Measurements from ENCODE around the gene EIF4G2.

GRCh38 chr11:10802698-10803687 lies 5.7 kb downstream of the EIF4G2 start:
- PRO-cap, 3 experiments: no peak in any of the 3 experiments

DNA sequence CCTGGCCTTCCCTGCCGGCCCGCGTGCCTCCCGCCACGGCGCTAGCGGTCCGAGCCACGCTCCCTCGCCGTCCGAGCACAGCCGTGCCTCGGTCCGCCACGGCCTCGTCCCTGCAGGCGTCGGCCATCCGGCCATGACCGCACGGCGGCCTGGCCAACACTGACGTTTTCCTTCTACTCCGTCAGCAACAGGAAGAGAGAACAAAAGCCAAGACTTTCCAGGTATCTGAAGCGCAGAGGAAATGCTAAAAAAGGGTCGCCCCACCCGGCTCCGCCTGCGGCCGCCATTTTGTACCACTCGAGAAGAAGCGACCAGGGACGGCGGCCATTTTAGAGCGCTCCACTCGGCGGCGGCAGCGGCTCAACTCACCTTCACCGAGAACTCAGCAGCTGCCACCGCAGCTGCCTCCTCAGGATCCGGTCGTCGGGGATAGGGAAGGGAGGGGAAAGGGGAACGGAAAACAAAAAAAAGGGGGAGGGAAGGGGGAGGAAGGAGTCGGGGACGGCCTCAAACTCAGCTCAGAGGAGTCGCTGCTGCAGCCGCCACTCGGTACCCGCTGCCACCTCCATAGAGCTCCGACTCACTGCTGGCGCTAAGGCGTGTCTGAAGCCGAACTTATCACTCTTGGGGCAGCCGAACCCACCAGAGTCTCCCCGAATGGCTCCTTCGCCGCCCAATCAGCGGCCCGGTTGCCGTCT lies at the start of gene EIF4G2:
TSS of gene EIF4G2 (minus strand) at position 591 of the 698 bp plus-strand sequence.
- PRO-cap, 3 experiments: peak in 3 of 3 experiments; most common plus-strand start position 327 of the sequence (in 2); most common minus-strand start position 588 of the sequence (in 2)

DNA sequence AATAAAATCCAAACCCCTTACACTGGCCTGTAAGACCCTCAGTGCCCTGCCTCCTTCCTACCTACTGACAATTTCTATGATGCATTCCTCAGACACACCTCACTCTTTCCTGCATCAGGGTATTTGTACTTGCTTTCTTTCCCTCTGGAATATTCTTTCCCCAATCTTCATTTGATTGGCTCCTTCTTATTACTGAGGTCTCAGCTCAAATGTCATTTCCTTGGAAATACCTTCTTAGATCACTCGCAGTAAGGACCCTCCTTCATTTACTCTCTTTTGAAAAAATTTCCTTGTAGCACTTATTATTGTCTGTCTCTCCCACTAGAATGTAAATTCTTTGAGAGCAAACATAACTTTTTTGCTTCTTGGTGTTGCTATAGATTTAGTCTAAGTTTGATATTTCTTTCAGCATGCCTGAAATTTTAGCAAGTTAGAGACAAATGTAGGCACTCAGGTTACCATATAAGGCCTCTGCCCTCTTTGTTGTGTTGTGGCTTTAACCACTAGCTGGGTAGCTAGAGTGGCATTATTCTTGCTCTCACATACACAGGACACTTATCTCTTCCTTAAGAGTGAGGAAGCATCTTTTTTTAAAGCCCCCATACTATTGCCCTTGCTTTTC lies 11.4 kb downstream of the ZBED5 start:
- PRO-cap, 3 experiments: no peak in any of the 3 experiments

DNA sequence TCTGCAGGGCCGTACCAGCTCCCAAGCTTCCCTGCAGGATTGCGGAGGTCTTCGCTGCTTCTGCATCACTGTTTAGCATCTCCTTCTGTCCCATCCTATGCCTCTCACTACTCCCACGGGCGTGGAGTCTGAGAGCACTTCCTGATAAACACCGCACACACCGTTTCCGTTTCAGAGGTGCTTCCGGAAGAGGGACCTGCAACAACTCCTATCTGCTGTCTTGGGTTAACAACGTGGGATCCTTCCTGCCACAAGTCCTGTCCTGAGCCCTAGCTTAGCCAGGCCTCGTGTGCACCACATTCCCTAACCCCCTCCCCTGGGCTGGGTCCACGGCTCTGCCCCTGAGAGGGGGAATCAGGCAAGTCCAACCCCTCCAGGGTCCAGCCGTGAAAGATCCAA lies 196.6 kb downstream of the CSNK2A3 start:
- PRO-cap, 3 experiments: no peak in any of the 3 experiments

- PRO-cap, 3 experiments: no peak in any of the 3 experiments
Observed at GRCh38 chr11:11261437-11262143, 91.5 kb downstream of the CSNK2A3 start.

- PRO-cap, 3 experiments: no peak in any of the 3 experiments
Observed at GRCh38 chr11:11313806-11314270, 39.2 kb downstream of the CSNK2A3 start.

GRCh38 chr11:11521080-11522062 lies 100.4 kb downstream of the GALNT18 start:
- PRO-cap, 3 experiments: no peak in any of the 3 experiments

DNA sequence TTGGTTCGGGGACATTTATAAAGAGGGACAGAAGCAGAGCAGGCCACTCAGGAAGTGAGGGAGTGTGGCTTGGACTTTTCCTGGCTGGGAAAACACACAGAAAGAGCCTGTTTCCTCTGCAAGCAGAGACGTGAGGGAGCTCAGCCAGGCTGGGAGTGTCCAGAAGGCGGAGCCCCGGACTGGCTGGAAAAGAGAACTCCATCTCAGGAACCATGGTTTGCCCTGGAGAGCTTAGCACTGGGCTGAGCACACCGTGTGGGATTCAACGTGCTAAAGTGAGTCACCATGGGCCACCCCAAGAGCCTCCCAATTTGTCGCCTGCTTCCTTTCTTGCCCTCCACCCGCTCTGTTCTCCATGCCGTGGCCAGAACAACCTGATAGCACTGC lies 51.9 kb downstream of the GALNT18 start:
- PRO-cap, 3 experiments: no peak in any of the 3 experiments

DNA sequence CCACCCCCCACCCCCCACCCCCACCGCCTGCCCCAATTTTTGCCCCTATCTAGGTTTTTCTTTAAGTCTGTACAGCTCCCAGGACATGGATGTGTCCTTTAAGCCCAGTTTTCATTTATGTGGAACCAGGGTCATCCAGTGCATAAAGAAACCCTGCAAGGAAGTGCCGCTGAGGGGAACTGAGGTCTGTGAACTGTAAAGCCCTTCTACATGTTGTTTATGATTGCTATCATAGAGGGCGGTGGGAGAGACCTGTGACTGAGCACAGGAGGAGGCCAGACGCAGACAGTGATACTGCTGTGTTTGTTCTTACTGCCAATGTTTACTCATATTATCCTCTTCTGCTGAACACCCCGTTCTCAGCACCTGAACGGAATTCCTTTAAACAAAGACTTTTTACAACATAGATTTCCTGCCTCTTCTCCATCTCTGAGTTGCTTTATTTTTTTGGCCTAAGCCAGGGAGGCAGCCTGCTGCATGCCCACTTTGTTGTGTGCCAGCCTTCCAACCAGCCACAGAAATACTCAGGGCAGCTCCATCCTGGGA lies 949 bp upstream of the GALNT18 start:
- PRO-cap, 3 experiments: no peak in any of the 3 experiments

DNA sequence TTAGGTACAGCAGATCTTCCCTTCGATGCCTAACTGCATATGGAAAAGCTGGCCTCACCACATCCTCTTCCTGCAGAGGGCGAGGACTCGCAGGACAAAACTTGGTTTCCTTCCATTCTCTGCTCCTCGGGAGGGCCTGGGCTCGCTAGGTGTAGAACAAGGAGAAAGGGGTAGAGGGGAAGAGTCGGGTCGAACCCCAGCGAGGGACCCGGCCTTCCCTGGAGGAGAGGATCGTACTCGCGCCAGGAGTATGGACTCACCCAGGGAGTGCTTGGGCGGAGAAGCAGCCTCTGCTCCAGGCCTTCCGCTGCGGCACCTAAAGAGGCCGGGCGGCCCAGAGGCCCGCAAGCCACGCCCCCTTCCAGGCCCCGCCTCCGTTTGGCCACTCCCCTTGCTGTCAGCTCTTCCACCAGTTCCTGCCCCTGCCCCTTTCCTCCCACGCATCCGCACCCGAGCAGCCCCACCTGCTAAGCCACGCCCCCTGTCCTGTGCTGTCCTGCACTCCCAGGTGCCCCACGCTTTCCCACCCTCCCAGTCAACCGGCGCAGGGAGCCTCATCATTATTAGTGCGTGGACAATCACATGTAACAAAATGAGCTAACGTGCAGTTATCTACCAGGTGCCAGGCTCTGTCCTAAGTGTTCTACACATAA lies 30.4 kb upstream of the USP47 start:
- PRO-cap, 3 experiments: no peak in any of the 3 experiments

- PRO-cap, 3 experiments: no peak in any of the 3 experiments
Observed at GRCh38 chr11:11910964-11911788, 69.4 kb downstream of the USP47 start.

DNA sequence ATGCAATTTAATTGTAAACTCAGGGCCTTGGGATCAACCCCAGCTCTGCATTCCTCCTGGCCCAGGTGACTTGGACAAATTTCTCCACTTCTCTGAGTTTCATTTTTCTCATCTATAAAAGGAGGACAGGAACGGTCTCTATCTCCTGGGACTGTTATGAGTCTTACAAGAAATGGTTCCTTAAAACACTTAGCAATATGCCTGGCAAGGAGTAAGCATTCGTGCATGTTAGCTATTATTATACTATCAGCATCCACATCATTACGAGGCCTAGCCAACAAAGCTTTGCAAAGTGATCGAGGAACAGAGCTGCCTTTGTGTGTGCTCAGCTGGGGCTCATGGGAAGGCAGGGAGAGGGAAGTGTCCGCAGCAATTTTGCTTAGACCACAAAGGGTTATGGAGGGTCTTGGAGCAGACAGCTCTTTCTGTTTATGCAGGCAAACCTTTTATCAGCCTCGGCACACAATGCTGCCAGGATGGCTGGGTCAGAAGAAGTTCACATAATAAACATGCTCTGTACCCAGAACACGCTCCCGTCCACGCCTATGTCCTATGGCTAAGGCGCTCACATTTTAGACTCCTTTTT lies 10.8 kb upstream of the DKK3 start:
- PRO-cap, 3 experiments: no peak in any of the 3 experiments

GRCh38 chr11:12086087-12087080 lies 24.0 kb upstream of the MICAL2 start:
- PRO-cap, 3 experiments: peak in 1 of 3 experiments; most common plus-strand start chr11:12086871 (in 1); most common minus-strand start chr11:12086393 (in 1)

- PRO-cap, 3 experiments: no peak in any of the 3 experiments
Observed at GRCh38 chr11:12120340-12120736, 9.9 kb downstream of the MICAL2 start.

DNA sequence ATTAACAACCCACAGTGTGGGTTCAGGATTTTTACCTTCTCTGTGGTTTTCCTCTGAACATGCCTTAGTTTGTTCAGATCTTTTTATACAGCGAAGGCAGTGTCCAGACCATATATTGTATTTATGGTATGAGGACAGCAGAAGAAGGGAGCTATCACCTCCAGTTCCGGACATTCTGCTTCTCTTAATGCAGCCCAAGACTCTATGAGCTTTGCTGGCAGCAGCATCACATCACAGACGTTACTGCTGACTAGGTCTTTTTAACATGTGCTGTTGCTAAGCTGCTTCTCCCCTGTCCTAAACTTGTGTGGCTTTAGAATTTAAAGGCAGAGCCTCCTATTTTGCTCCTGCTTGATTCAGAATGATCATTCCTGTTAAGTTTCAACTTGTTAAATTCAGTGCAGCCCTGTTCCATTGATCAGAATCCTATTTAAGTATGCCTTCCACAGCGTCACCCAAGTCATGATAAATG lies 13.4 kb downstream of the MICAL2 start:
- PRO-cap, 3 experiments: no peak in any of the 3 experiments

DNA sequence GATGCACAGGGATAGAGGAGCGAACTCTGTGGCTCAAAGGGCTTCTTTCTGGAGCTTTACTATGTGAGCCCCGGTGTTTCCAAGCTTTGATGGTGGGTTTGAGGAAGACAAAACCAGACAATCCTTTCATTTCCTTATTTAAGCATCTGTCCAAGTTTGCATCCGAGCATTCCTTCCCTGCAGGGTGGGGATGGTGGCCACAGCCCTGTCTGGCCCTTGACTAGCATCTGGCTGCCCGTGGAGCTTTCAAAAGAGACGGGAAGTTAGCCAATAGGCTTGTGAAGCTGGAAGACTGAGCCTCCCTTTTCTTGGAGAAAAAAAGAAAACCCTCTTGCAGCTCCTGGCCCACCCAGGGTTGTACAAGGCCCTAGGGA lies 60.5 kb downstream of the MICAL2 start:
- PRO-cap, 3 experiments: peak in 1 of 3 experiments; most common minus-strand start position 222 of the sequence (in 1)

- PRO-cap, 3 experiments: no peak in any of the 3 experiments
Observed at GRCh38 chr11:12200679-12201664, 90.6 kb downstream of the MICAL2 start.

GRCh38 chr11:12248330-12248869 lies 129.0 kb upstream of the PARVA start:
- PRO-cap, 3 experiments: peak in 3 of 3 experiments; most common plus-strand start chr11:12248766 (in 3); most common minus-strand start chr11:12248458 (in 2)

GRCh38 chr11:12390579-12391177 lies 13.3 kb downstream of the PARVA start:
- PRO-cap, 3 experiments: no peak in any of the 3 experiments

- PRO-cap, 3 experiments: no peak in any of the 3 experiments
Observed at GRCh38 chr11:12398191-12398390, 20.7 kb downstream of the PARVA start.